Measurements from ENCODE around the gene C16orf82.

GRCh38 chr16:25107021-25107659, 4.4 kb upstream of the LCMT1 start:
- PRO-cap = bidirectional peak, plus-strand start at chr16:25107203, minus-strand start at chr16:25107125
- RAMPAGE, long total RNA, 4 experiments = start-site peak on the minus strand in 1 of 4 experiments, at chr16:25107091-25107109 at its widest, 17 reads per replicate

GRCh38 chr16:26032641-26033136, 340.9 kb downstream of the HS3ST4 start:
- PRO-cap = no peak
- RAMPAGE, long total RNA, 4 experiments = no peak in any of the 4 experiments

GRCh38 chr16:26614390-26614788, 452.3 kb upstream of the C16orf82 start:
- PRO-cap = no peak
- RAMPAGE, long total RNA, 4 experiments = no peak in any of the 4 experiments

- PRO-cap = no peak
- RAMPAGE, long total RNA, 4 experiments = no peak in any of the 4 experiments
Observed at GRCh38 chr16:26991438-26991984, 75.2 kb upstream of the C16orf82 start.

- PRO-cap = no peak
- RAMPAGE, long total RNA, 4 experiments = no peak in any of the 4 experiments
Observed at GRCh38 chr16:27066666-27067151, at the start of gene C16orf82. Gene C16orf82, plus strand, starts transcription at chr16:27066927.

- PRO-cap = no peak
- RAMPAGE, long total RNA, 4 experiments = no peak in any of the 4 experiments
Observed at GRCh38 chr16:27169480-27170154, 33.7 kb upstream of the KDM8 start.

DNA sequence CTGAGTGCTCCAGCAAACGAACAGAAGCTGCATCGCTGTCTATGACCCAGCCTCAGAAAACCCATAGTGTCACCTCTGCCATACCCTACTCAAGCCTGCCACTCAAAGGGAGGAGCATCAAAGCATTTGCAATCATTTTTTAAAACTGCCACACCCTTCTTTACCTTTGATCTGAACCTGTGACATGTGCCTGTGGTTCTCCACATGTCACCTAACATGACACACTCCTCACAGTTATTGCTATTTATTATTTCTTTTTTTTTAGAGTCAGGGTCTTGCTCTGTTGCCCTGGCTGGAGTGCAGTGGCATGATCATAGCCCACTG, 7.3 kb upstream of the KDM8 start:
- PRO-cap = no peak
- RAMPAGE, long total RNA, 4 experiments = no peak in any of the 4 experiments

GRCh38 chr16:27199748-27200286, 3.5 kb upstream of the KDM8 start:
- PRO-cap = no peak
- RAMPAGE, long total RNA, 4 experiments = no peak in any of the 4 experiments

- PRO-cap = no peak
- RAMPAGE, long total RNA, 4 experiments = start-site peak on the plus strand in 1 of 4 experiments, at chr16:27318280-27318290 at its widest, 27 reads per replicate
Observed at GRCh38 chr16:27317932-27318797, 4.4 kb downstream of the IL4R start.

GRCh38 chr16:27354620-27355615, 41.1 kb downstream of the IL4R start:
- PRO-cap = no peak
- RAMPAGE, long total RNA, 4 experiments = start-site peak on the plus strand in 1 of 4 experiments, at chr16:27354765-27355513 at its widest, 16 to 42 reads per replicate

DNA sequence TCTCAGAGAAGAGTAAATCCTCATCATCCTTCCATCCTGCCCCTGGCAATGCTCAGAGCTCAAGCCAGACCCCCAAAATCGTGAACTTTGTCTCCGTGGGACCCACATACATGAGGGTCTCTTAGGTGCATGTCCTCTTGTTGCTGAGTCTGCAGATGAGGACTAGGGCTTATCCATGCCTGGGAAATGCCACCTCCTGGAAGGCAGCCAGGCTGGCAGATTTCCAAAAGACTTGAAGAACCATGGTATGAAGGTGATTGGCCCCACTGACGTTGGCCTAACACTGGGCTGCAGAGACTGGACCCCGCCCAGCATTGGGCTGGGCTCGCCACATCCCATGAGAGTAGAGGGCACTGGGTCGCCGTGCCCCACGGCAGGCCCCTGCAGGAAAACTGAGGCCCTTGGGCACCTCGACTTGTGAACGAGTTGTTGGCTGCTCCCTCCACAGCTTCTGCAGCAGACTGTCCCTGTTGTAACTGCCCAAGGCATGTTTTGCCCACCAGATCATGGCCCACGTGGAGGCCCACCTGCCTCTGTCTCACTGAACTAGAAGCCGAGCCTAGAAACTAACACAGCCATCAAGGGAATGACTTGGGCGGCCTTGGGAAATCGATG, 38.2 kb upstream of the IL21R start:
- PRO-cap = no peak
- RAMPAGE, long total RNA, 4 experiments = no peak in any of the 4 experiments

DNA sequence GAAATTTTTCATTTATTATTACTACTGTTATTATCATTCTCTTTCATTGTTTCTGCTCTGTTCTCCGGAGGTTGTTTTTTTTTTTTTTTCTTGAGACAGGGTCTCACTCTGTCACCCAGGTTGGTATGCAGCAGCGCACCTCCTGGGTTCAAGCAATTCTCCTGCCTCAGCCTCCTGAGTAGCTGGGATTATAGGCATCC, 115.0 kb downstream of the KATNIP start:
- PRO-cap = no peak
- RAMPAGE, long total RNA, 4 experiments = no peak in any of the 4 experiments

DNA sequence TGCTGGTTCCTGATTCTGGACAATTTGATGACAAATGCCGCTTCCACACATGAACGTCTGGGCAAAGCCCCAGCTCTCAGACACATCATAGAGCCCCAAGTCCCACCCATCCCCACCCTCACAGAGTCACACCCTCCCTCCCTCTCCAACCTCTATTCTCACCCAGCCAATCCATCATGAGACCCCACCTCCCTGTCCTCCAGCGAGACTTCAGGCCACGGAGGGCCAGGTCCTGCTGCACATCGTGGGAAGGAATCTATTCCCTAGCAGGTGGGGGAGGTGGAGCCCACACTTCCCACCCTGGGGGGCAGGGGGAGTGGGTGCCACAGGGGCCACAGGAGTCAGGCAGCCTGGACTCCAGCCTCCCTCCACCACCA, 33.8 kb upstream of the GSG1L start:
- PRO-cap = no peak
- RAMPAGE, long total RNA, 4 experiments = no peak in any of the 4 experiments

GRCh38 chr16:28140898-28141616, 70.7 kb downstream of the XPO6 start:
- PRO-cap = bidirectional peak, plus-strand start at chr16:28141386, minus-strand start at chr16:28141247
- RAMPAGE, long total RNA, 4 experiments = no peak in any of the 4 experiments

GRCh38 chr16:28166492-28167387, 45.0 kb downstream of the XPO6 start:
- PRO-cap = no peak
- RAMPAGE, long total RNA, 4 experiments = start-site peak on the minus strand in 1 of 4 experiments, at chr16:28166710-28167680 at its widest, 33 reads per replicate

GRCh38 chr16:28820800-28821465, 1.9 kb upstream of the ATXN2L start:
- PRO-cap = no peak
- RAMPAGE, long total RNA, 4 experiments = no peak in any of the 4 experiments

- PRO-cap = no peak
- RAMPAGE, long total RNA, 4 experiments = no peak in any of the 4 experiments
Observed at GRCh38 chr16:28830174-28830854, 7.5 kb downstream of the ATXN2L start.

- PRO-cap = unidirectional peak, plus-strand start at chr16:28845603
- RAMPAGE, long total RNA, 4 experiments = no peak in any of the 4 experiments
Observed at GRCh38 chr16:28844991-28845770, 967 bp downstream of the TUFM start.

GRCh38 chr16:28868668-28869386, 5.2 kb downstream of the SH2B1 start:
- PRO-cap = no peak
- RAMPAGE, long total RNA, 4 experiments = start-site peak on the plus strand in 1 of 4 experiments, at chr16:28869274-28869332 at its widest, 19 reads per replicate

DNA sequence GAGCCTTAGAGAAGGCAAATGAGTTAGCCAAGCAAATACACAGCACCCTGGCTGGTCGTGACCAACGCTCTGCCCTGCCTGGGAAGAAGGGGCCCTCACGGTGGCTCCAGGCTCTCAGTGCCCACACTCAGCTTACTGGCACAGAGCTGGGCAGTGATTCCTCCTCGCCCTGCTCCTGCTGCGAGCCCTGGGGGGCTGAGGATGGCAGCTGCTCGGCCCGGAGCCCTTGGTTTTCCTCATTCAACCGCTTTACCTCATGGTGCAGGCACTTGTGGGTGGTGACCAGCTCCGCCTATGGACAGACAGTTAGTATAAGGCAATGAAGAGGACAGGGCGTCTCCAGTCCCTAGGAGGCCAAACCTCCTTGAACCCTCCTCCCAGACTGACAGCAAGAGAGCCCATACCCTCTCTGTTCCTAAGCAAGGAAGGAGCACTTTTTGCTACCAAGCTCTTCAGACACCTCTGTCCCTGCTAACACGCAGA, 16.5 kb downstream of the RABEP2 start:
- PRO-cap = no peak
- RAMPAGE, long total RNA, 4 experiments = start-site peak on the minus strand in 1 of 4 experiments, centred at position 218 of the sequence, 38 reads per replicate

Data from transverse colon (tissue), 4 donors.